ENCODE results near the gene CPA2.

GRCh38 chr7:128858266-128859457, 4.0 kb upstream of the ATP6V1F start:
- PRO-cap = no peak

DNA sequence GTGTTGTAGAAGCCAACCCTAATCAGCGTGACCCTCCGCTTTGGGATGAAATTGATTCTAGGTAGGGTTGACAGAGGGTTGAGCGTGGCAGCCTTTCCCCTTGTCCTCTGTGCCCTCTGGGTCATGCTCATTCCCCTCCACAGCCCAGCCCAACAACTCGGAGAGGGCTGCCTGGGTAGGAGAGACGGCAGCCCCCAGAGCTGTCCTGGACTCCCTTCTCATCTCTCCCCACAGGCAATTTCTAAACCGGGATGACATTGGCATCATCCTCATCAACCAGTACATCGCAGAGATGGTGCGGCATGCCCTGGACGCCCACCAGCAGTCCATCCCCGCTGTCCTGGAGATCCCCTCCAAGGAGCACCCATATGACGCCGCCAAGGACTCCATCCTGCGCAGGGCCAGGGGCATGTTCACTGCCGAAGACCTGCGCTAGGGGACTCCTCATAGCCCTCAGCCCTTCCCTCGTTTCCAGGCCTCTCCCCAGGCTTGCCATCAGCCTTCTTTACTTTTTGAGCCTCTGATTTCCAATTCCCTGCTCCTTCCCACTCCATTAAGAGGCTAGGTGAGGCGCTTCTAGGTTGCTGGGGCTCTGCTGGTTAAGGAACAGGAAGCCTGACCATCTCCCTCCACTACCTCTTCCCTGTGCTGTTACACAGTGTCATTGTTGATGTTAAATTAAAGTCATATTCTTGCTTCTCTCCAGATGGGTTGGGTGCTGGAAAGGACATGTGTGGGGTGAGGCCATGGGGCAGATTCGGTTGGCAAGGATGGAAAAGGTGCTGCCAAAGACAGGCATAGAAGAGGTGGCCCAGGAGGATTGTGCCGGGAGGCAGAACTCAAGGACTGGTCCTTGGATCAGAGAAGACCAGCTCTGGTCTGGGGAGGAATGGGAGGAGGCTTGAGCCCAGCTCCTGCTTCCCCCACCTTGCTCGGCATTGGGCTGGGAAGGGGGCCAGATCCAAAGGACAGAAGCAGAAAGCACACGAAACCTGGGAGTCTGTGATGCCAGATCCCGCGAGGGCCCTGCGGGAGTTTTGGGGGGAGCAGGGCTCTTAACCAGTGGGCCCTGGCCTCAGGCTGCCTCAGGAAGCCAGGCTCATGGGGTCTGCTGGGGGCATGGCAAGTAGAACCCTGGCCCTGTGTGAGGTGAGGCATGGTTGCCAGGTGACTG, 600 bp upstream of the ATP6V1FNB start:
- PRO-cap = no peak

DNA sequence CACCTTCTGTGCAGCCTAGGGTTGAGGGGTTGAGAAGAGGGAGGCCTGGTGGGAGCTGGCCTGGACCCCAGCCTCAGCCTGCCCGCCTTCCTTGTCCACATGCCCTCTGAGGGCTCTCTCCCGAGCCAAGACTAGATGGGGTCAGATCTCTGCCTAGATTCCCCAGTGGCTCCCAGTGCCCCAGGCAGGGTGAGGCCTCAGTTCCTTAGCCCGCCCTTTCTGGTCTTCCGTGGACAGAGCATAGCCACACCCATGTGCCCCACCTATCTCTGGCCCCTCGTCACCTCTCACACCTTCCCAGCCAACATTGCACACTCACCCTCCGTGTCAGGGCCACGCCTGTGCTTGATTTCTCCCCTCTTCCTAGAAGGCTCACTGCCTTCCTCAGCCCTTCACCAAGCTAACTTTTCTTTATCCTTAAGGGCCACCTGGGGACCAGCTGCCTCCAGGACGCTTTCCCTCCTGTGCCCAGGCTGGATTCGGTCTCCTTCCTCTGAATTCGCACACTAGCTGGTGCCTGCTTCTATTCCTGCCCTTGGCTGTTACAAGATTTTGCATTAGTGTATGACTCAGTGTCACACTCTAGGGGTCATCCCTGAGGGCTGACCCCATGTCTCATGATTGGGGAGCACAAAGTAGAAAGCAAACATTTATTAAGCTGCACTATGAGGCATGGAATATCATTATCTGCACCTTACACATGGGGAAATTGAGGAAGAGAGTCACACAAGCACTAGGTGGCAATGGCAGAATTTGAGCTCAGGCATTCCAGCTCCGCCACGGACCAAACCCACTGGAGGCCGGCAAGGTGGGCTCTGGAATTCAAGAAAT, 7.4 kb downstream of the KCP start:
- PRO-cap = no peak

DNA sequence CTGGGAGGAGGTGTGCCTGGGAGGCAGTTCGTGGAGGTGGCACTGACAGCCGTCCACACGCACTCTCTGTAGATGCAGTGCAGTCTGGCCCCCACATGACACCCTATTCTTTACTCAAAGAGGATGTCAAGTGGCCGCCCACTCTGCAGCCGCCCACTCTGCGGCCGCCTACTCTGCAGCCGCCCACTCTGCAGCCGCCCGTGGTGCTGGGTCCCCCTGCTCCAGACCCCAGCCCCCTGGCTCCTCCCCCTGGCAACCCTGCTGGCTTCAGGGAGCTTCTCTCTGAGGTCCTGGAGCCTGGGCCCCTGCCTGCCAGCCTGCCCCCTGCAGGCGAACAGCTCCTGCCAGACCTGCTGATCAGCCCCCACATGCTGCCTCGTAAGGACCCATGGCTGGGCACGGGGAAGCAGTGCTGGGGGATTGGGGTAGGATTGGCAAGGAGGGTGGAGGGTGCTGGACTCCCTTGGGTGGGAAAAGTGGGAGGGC, 9.5 kb downstream of the IRF5 start:
- PRO-cap = no peak

DNA sequence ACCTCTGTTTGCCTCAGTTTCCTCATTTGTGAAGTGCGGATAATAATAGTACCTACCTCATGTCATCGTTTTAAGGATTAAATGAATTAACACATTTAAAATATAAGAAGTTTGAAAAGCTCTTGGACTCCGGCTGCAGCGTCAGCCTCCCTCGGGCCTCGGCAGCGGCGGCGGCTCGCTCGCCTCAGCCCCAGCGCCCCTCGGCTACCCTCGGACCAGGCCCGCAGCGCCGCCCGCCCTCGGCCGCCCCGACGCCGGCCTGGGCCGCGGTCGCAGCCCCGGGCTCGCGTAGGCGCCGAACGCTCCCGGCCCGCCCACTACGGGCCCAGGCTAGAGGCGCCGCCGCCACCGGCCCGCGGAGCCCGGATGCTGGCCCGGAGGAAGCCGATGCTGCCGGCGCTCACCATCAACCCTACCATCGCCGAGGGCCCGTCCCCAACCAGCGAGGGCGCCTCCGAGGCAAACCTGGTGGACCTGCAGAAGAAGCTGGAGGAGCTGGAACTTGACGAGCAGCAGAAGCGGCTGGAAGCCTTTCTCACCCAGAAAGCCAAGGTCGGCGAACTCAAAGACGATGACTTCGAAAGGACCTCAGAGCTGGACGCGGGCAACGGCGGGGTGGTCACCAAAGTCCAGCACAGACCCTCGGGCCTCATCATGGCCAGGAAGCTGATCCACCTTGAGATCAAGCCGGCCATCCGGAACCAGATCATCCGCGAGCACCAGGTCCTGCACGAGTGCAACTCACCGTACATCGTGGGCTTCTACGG, 18.2 kb upstream of the TSPAN33 start:
- PRO-cap = no peak

DNA sequence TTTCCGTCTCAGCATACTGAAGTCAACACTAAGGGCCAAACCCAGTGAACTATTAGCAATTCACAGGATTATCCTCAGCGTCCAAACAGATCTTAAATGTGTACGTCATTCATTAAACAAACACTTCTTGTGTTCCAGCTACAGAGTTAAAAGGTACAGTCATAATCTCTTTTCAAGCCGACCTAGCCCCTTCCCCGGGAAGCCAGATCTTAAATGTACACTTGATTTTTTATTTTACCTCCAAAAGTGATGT, 23.9 kb upstream of the STRIP2 start:
- PRO-cap = no peak

- PRO-cap = no peak
These were observed 16.5 kb upstream of the STRIP2 start for GRCh38 chr7:129417712-129418212.

DNA sequence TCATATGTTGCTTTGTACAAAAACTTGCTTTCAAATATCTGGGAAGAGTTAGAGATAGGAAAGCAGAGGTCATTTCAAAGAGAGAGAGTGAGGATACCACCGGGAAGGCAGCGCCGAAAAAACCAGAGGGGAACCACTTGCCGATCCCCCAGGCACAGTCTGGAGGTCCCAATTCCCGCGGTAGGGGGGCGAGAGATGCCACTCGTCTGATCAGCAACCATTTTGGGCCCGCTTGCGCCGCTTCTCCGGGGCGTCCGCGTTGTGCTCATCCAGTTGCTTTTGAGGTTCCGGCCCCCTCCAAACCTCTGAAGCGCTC, 341 bp upstream of the NRF1 start:
- PRO-cap = no peak

DNA sequence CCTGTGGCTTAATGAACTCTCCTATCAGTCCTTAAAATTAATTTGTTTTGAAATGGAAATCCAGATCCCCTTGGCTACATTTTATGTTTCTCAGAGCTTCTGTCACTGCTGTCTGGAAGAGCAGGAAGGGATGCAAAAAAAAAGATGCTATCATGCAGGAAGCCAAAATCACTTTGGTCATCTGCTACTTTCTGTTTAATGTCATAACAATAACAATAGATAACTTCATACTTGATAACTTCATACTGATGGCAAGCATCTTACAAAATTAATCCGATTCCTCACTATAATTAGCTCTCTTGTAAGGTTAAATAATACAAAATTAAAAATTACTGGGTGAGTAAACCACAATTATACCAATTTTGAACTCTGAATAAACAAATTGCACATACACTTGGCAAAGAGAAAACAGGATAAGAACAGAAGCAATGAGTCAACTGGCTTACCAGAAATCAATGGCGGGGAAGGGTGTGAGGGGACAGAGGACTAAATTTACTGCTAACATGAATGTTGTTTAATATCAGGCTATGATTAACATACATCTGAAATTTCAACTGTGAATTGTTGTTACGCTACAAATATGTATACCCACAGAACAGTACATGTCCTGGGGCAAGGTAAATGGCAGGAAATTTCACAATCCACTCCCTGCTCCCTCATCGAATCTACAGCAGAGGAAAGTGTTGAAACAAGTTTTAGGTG, 99.3 kb downstream of the UBE2H start:
- PRO-cap = no peak

- PRO-cap = no peak
These were observed 29.3 kb upstream of the UBE2H start for GRCh38 chr7:129982024-129982427.

- PRO-cap = no peak
These were observed 41.2 kb downstream of the ZC3HC1 start for GRCh38 chr7:130009786-130010565.

- PRO-cap = no peak
These were observed 14.1 kb downstream of the KLHDC10 start for GRCh38 chr7:130084354-130084888.

- PRO-cap = no peak
These were observed 15.8 kb downstream of the KLHDC10 start for GRCh38 chr7:130086014-130086628.

- PRO-cap = no peak
These were observed 64.3 kb downstream of the TMEM209 start for GRCh38 chr7:130140866-130141434.

- PRO-cap = no peak
These were observed 27.0 kb downstream of the TMEM209 start for GRCh38 chr7:130178318-130178564.

DNA sequence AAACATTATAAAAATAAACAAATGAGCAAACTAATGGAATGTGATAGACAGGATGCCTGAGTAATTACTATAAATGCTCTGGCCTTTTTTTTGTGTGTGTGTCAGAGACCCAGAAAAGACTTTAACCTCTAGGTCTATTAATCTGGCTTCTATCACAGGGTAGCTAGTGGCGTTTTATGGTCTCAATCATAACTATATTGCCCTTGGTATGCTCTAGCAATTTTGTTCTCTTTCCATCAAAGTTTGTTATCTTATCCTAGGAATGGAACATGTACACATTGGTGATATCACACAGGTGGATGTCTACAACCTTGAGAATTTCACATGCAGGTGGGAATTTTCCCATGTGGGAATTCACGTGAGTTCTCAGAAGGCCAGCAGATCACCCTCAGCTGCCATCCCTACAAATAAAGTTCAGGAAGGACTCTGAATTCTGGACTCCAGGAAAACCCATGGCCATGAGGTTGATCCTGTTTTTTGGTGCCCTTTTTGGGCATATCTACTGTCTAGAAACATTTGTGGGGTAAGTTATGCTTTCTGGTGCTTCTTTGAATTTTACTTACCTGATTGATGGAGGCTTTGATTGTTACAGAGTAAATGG, at the start of gene CPA2:
Gene CPA2 (plus strand): TSS at position 434 of the 601 bp plus-strand sequence.
- PRO-cap = no peak

GRCh38 chr7:130421519-130422041, 19.2 kb downstream of the CEP41 start:
- PRO-cap = no peak

DNA sequence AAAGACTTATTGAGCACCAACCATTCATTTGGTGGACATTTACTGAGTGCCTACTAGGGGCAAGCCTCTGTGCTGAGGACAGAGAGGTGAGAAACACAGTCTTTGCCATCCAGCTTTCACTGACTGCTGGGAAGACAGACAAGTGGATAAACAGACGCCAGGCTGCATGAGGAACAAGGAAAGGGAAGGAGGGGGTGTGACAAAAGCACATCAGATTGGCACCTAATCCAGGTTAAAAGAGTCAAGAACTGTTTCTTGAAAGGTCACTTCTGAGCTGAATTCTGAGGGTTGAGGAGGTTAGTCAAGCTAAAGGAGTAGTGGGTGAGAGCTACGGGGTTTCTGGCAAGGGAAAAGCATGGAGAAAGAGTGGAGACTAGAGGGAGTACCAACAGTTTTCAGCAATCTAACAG, 9.5 kb downstream of the CEP41 start:
- PRO-cap = no peak

- PRO-cap = no peak
These were observed 25.1 kb downstream of the MEST start for GRCh38 chr7:130516931-130517393.

GRCh38 chr7:130521424-130522339, 29.8 kb downstream of the MEST start:
- PRO-cap = no peak

Measured in left cardiac atrium (tissue), 1 donor.